Ascending aorta (tissue), 1 donor: ENCODE results near the genes ESYT3, COPB2 and SLC25A36.

- PRO-cap: no peak
Observed at GRCh38 chr3:138410700-138411033, 23.7 kb upstream of the ESYT3 start.

- PRO-cap: unidirectional peak, plus-strand start at chr3:138434577
Observed at GRCh38 chr3:138434207-138435299, at the start of gene ESYT3. Gene ESYT3, plus strand, starts transcription at chr3:138434616.

GRCh38 chr3:138468970-138469484, 34.6 kb downstream of the ESYT3 start:
- PRO-cap: no peak

DNA sequence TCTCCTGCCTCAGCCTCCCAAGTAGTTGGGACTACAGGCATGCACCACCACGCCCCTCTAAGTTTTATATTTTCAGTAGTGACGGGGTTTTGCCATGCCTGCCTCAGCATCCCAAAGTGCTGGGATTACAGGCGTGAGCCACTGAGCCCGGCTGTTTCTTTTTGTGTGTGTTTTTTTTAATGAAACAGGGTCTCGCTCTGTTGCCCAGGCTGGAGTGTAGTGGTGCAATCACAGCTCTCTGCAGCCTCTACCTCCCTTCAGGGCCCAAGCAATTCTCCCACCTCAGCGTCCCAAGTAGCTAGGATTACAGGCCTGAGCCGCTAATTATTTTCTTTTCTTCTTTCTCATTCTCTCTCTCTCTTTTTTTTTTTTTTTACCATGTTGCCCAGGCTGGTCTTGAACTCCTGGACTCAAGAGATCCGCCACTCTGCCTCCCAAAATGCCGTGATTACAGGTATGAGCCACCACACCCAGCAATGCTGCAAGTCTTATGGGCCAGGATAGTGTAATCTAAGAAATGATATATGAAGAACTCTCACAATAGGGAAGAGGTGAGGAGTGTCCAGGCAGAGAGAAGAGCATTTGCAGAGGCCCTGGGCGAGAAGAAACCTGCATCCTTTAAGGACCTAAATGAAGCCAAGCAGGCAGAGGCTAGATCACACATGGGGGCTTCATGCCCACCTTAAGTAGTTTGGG, 705 bp upstream of the FAIM start:
- PRO-cap: no peak

- PRO-cap: no peak
Observed at GRCh38 chr3:138651329-138652106, 42.9 kb downstream of the FAIM start.

DNA sequence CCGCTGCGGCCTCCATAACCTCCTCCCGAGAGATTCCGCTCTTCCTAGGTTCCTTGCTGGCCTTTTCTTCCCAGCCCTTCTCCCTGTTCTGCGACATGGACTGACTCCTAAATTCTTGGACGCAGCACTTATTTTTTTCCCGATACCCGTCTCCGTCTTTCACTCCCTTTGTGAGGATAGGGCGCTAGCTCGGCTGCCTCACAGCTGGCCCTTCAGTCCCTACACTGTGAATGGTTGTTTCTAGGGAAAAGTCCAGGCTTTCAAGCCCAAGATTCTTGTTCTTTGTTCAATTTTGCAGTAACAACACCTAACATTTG, 429 bp upstream of the PIK3CB start:
- PRO-cap: no peak

DNA sequence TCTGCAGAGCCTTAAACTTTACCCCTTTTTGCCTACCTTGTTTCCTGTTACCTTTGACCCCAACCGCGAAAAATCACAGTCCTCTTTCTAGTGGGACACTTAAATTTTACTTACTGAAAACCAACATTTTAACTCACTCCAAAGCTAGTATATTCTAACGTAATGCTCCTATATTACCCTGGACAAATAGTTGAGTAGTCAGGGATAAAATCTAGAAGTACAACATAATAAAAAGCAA, 707 bp upstream of the PIK3CB start:
- PRO-cap: no peak

DNA sequence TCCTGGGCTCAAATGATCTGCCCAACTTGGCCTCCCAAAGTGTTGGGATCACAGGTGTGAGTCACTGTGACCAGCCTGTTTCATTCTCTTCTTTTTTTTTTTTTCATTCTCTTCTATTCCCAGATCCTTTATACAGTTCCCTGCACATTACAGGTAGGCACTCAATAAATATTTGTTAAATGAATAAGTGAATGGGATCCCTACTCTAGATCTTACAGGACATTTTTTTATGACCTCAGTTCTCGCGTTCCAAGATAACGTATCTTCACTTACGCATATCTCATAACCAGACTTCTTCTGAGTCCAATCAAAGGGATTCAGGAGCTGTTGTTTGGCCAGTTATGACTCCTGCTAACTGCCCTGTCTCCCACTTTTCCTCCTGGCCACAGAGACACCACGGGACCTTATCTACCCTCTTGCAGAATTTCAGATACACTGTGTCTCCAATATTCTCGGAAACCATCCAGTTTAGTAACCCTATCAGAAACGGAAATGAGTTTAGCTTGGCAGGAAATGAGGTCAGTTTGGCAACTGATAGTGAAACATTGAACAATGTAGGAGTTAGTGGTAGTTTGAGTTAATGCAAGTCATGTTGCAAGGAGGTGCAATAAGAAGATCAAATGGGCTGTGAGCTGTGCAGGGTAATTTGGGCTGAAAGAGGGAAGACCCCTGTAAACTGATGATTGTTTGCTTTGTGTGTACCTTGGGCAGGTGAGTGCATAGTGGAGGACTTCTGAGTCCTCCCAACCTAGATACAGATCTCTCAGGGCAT, 41.0 kb upstream of the PIK3CB start:
- PRO-cap: no peak

GRCh38 chr3:139388945-139389736, at the start of gene COPB2:
Gene COPB2, minus strand, starts transcription at chr3:139389647.
- PRO-cap: bidirectional peak, plus-strand start at chr3:139389953, minus-strand start at chr3:139389584

DNA sequence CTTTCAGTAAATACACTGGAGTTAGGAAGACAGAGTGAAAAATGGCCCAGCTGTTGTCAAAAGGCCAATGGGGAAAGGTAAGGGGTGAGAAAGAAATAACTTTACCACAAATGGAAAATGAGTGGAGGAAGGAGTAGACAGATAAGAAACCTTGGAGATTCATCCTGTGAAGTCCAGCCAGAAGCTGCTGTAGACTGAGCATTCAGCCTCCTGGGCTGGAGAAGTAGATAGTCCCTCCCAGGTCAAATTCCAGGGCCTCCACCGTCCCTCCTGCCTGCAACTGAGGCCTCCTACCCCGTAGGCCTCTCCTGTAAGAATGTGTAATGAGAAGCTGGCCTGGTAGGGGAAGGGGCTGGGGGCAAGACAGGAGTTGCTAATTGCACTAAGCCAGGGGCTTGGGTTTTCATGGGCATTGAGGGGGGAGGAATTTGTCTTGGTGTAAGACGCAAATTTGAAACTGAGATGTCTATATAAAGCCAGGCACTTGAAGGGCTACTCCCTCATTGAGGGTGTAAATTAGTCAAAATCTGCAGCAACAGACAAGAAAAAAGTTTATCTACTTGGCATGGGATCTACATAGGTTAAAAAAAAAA, 1.5 kb upstream of the RBP2 start:
- PRO-cap: no peak

DNA sequence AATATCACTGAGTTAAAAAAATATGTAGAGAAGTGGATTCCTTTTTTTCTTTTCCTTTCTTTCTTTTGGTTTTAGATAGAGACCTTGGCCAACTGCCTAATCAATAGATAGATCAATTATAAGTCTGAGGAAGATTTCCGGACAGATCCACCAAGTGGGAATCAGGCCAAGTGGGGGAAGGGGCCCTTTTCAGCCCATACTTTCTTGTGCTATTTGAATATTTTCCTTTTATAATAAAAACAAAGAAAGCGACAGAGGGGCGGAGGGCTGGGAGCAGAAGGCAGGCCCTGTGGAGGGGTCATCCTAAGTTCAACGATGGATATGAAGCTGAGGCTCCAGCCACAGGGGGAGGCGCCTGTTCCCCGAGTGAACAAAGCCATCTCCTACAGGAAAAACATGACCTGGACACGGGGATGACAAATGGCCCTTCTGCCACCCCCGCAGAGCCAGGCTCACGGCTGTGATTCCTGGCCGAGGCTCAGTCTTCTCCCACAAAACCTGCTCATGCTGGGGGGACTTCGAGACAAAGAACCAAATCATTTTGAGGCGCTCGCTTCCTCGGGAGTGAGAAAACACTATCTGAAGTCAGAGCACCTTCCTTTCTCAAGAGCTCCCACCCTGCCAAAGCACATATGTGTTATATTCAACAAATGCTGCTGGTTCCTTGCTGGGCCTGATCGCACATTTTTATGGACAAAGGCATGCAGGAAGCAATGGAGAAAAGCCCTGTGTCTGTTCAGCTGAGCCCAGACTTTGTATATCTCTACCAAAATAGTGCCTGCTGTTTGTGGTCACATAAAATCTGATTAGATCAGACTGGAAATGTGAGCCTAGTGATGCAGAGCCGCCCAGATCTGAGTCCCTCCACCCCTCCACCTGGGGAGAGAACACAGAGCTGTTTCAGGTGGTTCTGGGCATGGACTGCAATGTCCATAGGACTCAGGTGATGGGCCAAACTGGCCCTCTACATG, 5.7 kb downstream of the RBP1 start:
- PRO-cap: no peak

- PRO-cap: no peak
Observed at GRCh38 chr3:139934377-139934811, 591 bp upstream of the CLSTN2 start.

DNA sequence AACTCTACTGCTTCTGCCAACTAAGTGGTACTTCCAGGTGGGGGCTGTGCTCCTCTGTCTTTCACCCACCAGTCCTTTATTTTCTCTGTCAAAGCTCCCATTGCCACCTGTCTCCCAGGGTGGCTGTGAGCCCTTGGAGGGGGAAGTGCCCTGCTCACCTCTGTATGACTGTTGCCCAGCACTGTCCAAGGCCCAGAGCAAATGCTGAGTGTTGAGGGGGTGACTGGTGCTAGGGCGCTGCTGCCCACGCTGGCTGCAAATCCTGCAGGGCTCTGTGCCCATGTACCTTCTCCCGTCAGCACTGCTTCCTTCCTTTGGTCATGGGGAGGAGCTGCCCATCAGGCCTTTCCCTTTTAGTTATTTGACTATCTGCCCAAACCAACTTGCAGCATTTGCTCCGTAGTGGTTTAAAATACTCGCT, 9.5 kb downstream of the CLSTN2 start:
- PRO-cap: no peak

- PRO-cap: no peak
Observed at GRCh38 chr3:140708540-140708931, 30.7 kb downstream of the TRIM42 start.

DNA sequence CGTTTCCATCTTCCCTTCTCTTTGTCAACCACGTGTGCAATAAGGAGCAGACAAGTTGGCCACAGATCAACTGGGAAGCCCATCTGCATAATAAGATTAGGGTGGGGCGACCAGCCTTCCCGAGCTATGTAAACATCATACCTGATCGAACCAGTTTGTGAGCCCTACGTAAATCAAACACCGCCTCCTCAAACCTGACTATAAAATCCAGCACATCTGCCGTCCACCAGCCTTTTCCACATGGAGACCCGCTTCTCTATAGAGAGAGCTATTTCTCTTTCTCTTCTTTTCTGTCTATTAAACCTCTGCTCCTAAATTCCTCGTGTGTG, 37.2 kb downstream of the TRIM42 start:
- PRO-cap: no peak

GRCh38 chr3:140941755-140942302, at the start of gene SLC25A36:
Gene SLC25A36, plus strand, starts transcription at chr3:140941836.
- PRO-cap: unidirectional peak, plus-strand start at chr3:140941801; unidirectional peak, plus-strand start at chr3:140941870; unidirectional peak, plus-strand start at chr3:140942206

DNA sequence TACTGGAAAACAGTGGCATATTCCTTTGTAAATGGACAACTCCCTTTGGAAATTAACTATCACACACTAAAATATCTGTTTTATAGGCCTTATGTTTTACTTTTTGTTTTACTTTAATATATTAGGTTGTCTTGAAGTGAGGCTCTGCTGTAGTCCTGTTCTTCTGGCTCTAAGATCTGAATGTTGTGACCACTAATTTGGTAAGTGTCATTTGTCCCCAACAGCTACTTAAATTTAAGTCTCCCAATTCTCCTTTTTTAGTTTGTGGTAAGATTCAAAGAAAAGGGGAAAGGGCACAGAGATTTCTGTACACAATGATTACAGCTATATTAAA, 1.4 kb downstream of the ZBTB38 start:
- PRO-cap: no peak

- PRO-cap: unidirectional peak, minus-strand start at chr3:141370293
Observed at GRCh38 chr3:141370081-141370645, 1.9 kb downstream of the ZBTB38 start.

DNA sequence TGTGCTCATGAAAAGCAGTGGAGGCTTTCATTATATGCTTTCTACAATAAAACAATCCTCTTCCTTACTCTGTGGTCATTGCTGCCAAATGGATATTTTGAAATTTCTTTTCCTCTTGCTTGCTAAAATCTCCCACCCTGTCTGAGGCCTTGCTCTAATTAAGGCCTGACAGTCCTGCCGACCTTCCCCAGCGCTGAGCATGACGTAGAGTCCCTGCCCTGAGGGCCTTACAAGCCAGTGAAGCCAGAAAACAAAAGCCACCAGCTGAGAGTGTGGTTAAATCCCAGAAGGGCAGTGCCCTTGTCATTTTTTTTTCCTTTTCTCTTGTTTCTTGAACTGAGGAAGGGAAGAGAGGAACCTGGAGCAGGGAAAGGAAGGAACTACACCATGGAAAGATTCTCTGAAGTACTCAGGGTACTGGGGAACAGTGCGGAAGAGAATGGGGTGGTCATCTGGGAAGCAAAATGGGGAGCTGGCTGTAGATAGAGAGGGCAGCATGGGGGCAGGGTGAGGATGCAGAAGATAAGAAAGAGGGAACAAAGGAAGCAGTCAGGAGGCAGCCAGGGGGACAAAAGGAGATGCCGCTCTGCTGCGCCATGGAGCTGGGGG, 24.9 kb downstream of the ZBTB38 start:
- PRO-cap: no peak

DNA sequence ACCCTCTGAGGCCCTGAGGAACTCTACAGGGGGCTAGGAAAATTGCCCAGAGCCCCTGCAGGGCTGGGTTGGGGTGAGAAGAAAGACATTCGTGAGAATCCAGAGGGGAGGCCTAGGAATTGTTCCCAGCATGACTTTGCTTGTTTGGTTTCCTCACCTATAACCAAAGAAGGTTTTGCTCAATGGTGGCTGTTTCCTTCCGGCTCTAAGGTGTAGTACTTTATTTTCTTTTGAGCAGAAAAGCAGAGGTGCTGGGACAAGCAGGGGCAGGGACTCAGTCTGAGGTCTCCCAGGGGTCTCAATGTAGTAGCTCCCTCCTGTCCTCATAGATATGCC, 41.5 kb downstream of the ZBTB38 start:
- PRO-cap: no peak